Jurkat, Clone E6-1 (cell line): ENCODE results near the gene KRTAP10-9.

DNA sequence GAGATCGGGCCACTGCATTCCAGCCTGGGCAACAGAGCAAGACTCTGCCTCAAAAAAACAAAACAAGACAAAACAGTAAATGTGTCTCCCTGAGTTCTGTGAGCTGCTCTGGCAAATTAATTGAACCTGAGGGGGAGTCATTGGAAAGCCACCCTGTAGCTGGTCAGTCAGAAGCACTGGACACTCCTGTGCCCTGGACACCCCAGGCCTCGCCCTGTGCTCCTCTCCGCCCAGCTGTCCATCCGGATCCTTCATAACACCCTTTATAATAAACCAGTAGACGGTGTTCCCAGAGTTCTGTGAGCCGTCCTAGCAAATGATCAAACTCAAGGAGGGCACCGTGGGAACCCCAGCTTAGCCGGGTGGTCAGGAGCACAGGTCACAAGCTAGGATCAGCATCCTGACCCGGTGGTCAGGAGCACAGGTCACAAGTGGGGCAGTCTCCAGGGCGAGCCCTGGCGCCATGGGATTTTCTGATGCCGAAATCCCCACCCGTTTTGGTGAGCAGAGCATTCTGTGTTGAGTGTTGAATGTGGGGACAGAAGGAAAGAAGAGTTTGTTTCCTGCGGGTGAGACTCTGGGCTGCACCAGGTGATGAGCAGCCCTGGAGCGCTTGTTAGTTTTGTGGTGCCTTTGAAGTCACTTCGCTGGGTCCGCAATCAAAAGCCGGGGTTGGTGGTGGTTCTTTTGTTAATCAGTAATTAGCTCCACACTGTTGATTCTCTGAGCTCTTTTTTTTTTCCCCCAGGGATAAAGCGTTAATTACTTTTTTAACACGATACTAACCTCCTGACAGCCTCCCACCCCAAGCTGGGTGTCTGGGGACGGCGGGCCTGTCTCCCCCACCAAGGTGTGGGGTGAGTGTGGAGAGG is 56.3 kb downstream of the AGPAT3 start:
- RRBS = 11% methylated on average over 1 of the region's 22 CpGs

DNA sequence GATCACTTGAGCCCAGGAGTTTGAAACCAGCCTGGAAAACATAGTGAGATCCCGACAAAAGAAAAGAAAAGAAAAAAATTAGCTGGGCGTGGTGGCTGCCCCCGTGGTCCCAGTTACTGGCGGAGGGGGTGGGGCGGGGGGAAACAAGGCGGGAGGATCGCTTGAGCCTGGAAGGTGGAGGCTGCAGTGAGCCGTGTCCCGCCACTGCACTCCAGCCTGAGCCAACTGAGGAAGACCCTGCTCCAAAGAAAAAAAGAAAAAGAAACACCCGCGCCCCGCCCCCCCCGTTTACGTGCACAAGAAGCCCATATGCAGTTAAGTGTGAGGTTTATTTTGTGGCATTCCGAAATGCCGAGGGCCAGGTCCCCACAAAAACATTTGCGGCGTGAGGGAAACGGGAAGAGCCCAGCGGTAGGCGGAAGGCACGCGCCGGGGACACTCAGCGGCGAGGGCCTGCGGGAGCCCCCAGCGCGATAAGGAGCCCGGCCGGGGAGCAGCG is 563 bp upstream of the TRAPPC10 start:
- RRBS = 2% methylated on average over 9 of the region's 32 CpGs

GRCh38 chr21:44065201-44065858 is 41.9 kb upstream of the PWP2 start:
- RRBS = no CpG with 5 or more reads among the region's 18 CpGs

- RRBS = no CpG with 5 or more reads among the region's 19 CpGs
Measured at GRCh38 chr21:44083443-44084464, 23.4 kb upstream of the PWP2 start.

DNA sequence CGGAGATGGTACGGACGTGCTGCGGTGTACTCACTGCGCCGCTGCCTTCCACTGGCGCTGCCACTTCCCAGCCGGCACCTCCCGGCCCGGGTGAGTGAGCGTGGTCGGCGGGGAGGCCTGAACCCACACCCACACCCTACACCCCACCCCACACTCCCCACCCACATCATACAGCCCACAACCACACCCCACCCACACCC is 6.1 kb upstream of the PFKL start:
- RRBS = no CpG with 5 or more reads among the region's 13 CpGs

GRCh38 chr21:44303393-44304358 is 3.8 kb downstream of the PFKL start:
- RRBS = no CpG with 5 or more reads among the region's 24 CpGs

GRCh38 chr21:44307295-44308134 is 7.7 kb downstream of the PFKL start:
- RRBS = no CpG with 5 or more reads among the region's 19 CpGs

GRCh38 chr21:44358707-44359261 is 5.4 kb downstream of the TRPM2 start:
- RRBS = no CpG with 5 or more reads among the region's 16 CpGs

DNA sequence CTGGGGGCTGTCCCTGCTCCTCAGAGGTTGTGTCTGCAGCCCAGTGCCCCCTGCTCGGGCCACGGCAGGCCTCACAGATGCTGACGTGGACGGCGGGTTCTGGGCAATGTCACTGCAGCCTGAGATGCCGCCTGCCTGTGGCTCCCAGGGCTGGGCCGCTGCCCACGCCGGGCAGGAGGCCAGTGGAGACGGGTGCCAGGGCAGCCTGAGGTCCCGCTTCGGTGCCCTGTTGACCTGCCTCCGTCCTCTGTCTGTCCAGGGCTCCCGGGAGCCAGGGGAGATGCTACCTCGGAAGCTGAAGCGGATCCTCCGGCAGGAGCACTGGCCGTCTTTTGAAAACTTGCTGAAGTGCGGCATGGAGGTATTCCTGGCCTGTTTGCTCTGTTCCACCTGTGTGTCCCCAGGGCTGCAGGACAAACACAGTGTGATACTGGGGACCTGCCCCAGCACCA is 16.5 kb upstream of the LRRC3 start:
- RRBS = 92% methylated on average over 6 of the region's 19 CpGs

DNA sequence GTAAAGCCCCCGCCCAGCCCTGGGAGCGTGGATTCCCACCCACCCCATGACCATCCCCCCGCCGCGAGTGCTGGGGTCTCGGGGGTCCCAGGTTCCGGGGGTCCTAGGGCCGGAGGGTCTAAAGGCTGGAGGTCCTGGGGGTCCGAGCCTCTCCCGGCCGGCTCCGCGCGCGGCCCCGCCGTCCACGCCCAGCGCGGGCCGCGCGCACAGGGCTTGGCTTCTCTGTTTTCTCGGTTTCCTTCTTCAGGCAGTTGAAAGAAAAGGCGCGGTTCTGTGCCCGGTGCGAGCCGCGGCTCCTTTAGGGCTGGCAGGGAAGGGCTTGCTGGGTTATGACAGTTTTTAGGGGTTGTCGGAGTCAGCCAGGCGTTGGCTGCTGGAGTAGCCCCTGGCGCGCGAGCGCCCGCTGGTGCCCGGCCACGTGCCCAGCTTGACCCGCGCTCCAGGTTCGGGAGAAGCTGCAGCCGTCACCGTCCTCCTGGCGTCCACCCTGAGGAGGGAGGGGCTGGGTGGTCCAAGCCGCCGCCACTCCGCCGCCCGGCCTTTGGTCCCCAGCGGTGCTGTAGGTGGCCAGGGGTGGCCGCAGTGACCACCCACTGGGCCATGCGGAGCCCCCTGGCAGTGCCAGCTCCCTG is 462 bp downstream of the LRRC3 start:
- RRBS = 11% methylated on average over 2 of the region's 53 CpGs

DNA sequence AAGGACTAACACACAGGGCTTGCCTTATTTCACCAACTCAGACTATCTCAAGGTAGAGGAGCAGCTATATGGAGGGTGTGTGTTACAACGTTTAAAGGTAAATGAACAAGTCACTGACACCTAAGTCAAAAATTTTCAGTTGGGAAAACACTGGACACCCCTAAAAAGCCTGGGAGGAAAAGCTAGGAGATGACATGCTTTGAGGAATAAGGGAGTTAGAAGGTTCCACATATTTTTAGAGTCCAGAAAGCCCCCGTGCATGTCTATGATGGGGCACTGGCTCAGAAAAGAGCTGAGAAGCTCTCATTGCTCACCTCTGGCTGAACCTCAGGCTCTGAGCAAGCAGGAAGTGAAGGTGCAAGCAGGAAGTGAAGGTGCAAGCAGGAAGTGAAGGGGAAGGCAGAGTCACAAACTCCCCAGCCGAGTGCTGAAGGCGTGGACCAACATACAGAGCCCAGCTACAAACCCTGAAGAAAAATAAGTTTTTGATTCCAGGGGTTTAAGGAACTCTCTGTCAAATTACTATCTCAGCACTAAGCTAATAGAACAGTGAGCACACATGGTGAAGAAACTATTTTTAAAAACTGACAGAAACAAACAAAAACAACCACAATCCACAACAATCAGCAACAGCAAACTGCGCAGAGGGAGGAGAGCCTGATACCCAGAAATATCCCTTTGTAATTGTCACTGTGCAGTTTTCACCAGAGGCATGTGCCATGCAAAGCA is 7.0 kb downstream of the KRTAP10-8 start:
- RRBS = no CpG with 5 or more reads among the region's 5 CpGs

DNA sequence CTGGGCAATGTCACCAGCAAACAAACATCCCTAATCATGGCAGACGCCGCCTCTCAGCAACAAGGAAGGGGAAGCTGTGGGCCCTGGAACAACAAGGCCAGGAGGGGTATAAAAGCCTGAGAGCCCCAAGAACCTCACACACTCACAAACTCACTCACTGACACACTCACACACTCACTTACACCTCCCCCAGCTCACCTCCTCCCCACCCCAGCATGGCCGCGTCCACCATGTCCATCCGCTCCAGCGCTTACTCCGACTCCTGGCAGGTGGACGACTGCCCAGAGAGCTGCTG is at the start of gene KRTAP10-9:
KRTAP10-9 (plus strand) TSS at position 137 of the 295 bp plus-strand sequence.
- RRBS = no CpG with 5 or more reads among the region's 8 CpGs

DNA sequence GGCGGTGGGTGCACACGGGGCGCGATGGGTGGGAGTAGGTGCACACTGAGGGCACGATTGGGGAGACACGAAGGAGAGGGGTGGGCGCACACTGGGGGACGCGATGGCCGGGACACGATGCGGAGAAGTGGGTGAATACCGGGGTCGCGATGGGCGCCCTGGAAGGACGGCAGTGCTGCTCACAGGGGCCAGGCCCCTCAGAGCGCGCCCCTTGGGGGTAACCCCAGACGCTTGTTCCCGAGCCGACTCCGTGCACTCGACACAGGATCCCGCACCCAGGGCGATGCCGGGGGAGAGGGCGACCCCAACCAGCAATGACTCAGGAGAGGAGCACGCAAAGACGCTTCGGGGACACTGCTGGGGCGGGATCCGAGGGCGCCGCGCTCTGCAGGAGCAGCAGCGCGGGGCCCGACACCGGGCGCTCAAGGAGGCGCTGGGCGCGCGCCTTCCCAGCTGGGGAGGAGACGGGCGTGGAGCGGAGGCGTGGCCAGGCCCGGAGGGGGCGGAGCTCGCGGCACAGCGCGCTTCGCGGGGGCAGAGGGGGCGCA is 546 bp downstream of the SUMO3 start:
- RRBS = 2% methylated on average over 11 of the region's 58 CpGs

- RRBS = no CpG with 5 or more reads among the region's 5 CpGs
Measured at GRCh38 chr21:44871479-44871867, 2.0 kb downstream of the PTTG1IP start.

GRCh38 chr21:44914075-44914669 is 6.5 kb downstream of the ITGB2 start:
- RRBS = no CpG with 5 or more reads among the region's 17 CpGs

DNA sequence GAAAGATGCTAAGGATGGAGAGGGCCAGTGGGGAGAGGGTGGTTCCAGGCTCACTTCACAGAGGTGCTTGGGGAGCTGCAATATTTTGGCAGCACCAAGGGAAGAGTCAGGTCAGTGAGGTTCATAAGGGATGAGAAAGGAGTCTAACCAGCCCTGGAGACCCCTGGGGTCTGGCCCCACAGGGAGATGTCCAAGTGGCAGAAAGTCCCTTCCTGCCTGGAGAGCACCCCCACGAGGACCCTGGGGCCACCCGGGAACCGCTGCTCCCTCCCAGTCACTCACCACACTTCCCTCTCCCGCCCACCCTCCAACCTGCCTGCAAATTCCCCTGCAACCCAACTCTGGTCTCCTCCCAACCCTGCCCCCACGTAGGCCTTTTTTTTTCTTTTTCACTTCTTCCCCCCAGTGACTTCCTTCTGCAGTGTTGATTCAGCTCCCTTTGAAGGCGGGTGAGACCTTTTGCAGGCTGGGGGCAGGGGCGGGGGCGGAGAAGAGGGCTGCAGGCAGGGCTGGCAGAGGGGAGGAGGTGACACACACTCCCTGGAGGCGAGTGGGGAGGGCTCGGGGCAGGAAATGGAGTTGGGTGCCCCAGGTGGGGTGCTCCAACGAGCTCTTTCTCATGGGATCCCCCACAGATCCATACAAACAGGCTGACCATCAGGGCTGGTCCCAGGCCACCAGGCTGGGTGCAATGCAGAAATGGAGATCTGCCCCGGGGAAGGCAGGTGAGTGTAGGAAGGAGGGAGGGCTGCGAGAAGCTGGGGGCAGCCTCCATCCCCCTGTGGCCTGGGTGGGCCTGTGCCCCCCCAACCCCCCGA is 6.7 kb upstream of the ITGB2 start:
- RRBS = no CpG with 5 or more reads among the region's 14 CpGs

- RRBS = 36% methylated on average over 13 of the region's 29 CpGs
Measured at GRCh38 chr21:44931912-44932213, 8.0 kb upstream of the SLX9 start.

- RRBS = 21% methylated on average over 15 of the region's 37 CpGs
Measured at GRCh38 chr21:44932691-44933114, 7.1 kb upstream of the SLX9 start.

DNA sequence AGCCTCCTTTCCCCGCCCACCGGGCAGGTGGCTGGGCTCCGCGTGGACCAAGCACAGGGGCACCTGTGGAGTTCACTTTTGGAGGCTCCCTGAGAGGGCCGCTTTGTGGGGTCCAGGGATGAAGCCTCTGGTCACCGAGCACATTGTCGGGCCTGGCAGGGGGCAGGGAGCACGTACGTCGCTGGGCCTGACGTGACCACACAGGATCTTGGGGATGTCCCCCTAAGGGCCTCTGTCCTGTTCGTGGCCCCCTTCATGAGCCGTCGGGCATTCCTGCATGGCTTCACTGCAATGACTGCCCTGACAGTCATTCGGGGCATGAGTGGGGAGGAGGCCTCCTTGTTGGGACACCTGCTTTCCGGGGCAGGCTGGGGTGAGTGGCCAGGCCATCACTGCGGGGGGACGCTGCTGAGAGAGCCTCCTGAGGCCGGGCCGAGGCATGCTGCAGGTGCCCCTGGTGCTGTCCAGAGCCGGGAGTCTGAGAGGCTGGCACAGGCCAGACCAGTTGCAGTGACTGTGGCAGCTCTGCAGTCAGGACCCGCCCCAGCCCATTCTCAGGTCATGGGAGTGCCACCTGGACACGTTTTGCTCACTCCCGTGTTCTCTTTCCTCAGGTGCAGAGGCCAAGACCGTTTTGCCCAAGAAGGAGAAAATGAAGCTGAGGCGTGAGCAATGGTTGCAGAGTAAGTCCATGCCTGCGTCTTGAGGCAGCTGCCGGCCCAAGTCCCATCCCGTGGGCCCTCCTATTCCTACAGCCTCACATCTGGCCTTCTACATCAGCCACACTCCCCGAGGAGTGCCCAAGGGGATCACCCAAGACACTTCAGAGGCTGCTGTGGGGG is 19.9 kb downstream of the SLX9 start:
- RRBS = 84% methylated on average over 3 of the region's 30 CpGs

DNA sequence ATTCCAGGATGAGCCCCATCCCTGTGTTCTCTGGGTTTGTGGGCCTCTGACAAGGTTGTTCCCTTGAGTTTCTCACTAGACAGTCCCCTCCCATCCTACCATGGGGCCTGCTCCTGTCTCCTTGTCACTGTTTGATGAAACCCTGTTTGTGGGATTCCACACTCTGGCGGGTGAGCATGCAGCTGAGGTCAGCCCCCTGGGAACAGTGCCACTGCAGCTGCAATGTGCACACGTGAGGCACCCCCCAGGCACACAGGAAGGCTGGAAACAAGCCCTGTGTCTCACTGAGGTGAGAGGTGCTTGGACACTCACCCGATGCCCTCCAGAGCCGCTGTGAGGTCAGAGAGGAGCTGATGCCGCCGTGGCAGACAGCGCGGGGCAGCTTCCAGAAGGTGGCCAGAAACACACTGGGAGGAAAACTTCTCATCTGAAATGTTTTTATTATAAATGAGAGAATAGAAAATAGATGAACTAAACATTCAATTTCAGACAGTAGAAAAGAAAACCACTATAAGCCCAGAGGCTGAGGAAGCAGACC is 49.7 kb downstream of the SLX9 start:
- RRBS = no CpG with 5 or more reads among the region's 8 CpGs